Right atrium auricular region (tissue), 2 donors: ENCODE measurements around a stretch of chr13.

GRCh38 chr13:42963227-42964006 is 28.6 kb downstream of the EPSTI1 start:
- PRO-cap: no peak
- RAMPAGE, long total RNA, 2 experiments: no peak in any of the 2 experiments

DNA sequence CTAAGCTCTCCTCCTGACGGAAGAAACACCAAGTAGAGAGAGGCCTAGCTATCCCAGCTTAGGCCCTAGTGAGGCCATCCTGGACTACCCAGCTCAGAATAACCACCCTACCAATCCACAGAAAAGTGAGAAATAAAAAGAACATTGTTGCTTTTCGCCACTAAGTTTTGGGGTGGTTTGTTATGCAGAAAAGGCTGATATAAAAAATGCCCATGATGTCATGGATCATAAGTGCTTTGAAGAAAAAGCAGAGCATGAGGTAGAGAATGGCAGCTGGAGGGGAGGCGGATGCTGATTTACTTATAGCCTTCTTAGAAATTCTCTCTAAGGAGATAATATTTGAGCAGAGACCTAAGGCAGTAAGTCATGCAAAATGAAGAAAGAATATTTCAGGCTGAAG is 73.5 kb downstream of the DNAJC15 start:
- PRO-cap: no peak
- RAMPAGE, long total RNA, 2 experiments: no peak in any of the 2 experiments

DNA sequence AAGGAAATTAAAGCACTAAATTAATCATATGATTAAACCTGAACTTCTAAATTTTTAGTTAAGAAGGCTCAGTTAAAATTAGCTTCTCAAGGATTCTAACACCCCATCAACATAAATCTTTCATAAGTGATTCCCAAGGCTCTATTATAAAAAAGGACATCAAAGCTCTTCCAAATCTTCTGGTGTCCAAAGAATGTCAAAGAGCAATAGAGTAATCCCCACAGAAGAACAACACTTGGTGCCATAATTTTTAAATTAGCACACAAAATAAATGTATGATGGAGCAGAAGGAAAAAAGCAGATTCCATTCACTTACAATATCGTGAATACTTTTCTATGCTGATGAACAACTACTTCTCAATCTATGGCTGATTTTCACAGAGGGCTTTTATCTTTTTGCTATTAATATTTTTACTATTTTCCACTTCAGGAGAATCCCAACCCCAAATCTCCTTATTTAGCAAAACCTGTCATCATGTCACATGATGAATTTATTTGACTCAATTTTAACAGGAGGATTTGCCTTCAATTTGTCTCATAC is 304.2 kb downstream of the DNAJC15 start:
- PRO-cap: no peak
- RAMPAGE, long total RNA, 2 experiments: no peak in any of the 2 experiments

GRCh38 chr13:44055647-44056134 is 105.4 kb downstream of the SMIM2 start:
- PRO-cap: unidirectional peak, plus-strand start at chr13:44055913
- RAMPAGE, long total RNA, 2 experiments: no peak in any of the 2 experiments

- PRO-cap: bidirectional peak, plus-strand start at chr13:44106498, minus-strand start at chr13:44106457
- RAMPAGE, long total RNA, 2 experiments: no peak in any of the 2 experiments
These were observed 54.6 kb downstream of the SMIM2 start for GRCh38 chr13:44106290-44106974.

- PRO-cap: no peak
- RAMPAGE, long total RNA, 2 experiments: no peak in any of the 2 experiments
These were observed 2.1 kb downstream of the SMIM2 start for GRCh38 chr13:44158850-44159494.

GRCh38 chr13:44258739-44259535 is 97.9 kb upstream of the SMIM2 start:
- PRO-cap: bidirectional peak, plus-strand start at chr13:44259330, minus-strand start at chr13:44259141
- RAMPAGE, long total RNA, 2 experiments: no peak in any of the 2 experiments

DNA sequence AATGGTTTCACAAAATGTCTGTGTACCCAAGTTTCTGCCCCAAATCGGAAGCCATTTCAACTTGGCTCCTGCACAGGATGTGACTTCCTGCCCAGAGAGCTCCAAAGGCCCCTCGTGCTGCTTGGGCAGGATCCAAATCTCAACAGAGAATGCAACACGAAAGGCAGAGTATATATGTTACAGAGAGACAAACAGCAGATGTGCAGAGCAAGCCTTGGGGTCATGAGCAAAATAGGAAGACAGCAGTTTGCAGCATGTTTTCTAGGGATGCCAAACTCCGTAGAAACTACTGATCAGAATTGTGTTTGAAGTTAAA is 95.4 kb upstream of the SERP2 start:
- PRO-cap: no peak
- RAMPAGE, long total RNA, 2 experiments: no peak in any of the 2 experiments

GRCh38 chr13:44322852-44323459 is 50.7 kb upstream of the SERP2 start:
- PRO-cap: no peak
- RAMPAGE, long total RNA, 2 experiments: no peak in any of the 2 experiments

DNA sequence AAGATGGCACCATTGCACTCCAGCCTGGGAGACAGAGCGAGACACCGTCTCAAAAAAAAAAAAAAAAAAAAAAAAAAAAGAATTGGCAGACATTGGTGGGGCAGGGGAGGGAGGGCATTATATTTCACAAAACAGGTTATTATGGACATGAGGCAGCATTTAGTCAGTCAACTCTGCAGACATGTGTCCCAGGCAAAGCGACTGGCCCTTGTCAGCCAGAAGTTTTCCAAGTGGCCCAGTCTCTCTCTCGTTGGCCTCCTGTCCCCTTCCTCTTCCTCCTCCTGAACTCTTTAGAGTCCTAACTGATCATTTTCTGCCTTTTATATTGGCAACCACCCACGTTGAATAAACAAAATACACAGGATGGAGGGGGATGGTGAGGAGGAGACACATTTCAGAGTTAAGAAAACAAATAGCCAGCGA is 11.5 kb upstream of the SERP2 start:
- PRO-cap: no peak
- RAMPAGE, long total RNA, 2 experiments: no peak in any of the 2 experiments

DNA sequence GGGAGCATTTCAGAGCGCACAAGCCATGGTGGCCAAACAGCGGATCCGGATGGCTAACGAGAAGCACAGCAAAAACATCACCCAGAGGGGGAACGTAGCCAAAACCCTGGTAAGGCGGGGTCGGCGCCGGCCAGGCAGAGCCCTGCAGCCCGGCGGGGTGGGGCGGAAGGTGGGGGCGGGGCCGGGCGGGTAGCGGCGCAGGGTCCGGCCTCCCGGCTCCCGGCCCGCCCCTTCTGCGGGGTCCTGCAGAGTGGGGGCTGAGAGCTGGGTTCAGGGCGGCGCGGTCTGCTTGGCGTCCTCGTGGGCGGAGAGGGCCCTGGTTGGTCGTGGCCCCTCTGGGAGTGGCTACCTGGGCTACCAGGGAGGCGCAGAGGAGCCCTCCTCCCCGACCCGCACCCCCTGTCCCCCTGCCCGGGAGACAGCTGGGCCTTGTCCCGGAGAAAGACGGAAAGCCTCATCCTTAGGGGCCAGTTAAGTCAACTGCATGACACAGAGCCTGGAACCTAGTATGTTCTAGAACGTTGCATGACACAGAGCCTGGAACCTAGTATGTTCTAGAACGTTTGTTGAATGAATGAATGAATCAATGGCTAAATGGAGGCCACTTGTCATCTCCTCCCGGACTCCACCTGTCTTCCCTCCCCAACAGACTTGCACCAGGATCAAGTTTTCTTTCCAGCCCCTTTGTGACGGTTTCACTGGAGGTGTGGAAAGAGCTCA is 537 bp downstream of the SERP2 start:
- PRO-cap: bidirectional peak, plus-strand start at position 248 of the sequence, minus-strand start at position 235 of the sequence
- RAMPAGE, long total RNA, 2 experiments: no peak in any of the 2 experiments

GRCh38 chr13:44396513-44396843 is 22.9 kb downstream of the SERP2 start:
- PRO-cap: no peak
- RAMPAGE, long total RNA, 2 experiments: no peak in any of the 2 experiments

- PRO-cap: unidirectional peak, minus-strand start at chr13:44437947
- RAMPAGE, long total RNA, 2 experiments: no peak in any of the 2 experiments
These were observed 64.1 kb downstream of the SERP2 start for GRCh38 chr13:44437744-44438036.

DNA sequence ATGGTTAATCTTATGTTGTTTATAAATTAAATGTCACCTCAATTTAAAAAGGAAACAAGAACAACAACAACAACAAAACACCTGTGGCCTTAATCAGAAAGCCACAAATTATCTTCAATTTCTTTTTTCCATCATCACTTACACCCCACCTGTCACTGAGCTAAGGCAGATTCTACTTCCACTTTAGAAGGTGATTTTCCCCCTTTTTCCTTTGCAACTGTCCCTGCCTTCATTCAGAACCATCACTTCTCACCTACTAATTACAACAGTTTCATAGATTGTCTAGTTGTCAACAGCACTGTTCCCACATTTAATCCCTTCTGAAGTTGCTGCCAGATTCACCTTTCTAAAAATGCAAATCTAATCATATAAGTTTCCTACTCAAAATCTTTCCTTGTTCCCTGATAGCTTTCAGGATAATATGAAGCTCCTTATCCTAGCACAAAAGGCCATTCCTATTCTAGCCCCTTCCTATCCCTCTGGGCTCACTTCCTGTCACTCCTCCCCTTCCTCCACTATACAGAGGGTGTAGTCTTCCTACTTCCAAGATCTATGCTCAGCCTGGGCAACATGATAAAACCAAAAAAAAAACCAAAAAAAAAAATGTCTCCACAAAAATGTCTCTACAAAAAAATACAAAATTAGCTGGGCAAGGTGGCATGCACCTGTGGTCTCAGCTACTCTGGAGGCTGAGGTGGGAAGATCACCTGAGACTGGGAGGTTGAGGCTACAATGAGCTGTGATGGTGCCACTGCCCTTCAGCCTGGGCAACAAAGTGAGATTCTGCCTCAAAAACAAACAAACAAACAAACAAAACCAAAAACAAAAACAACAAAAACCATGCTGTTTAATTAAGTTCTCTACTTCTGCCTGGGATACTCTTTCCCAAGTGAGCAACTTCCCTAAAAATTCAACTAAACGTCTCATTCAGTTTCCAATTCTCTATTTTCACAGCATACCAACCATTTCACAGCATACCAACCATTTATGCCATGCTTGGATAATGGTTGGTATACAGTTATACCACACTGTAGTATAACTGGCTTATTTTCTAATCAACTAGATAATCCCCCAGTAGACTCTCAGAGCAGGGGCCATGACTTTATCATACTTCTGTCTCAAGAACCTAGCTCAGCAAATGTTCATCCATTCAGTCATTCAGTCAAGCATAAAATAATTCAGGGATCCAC is 78.2 kb downstream of the TSC22D1 start:
- PRO-cap: no peak
- RAMPAGE, long total RNA, 2 experiments: no peak in any of the 2 experiments

DNA sequence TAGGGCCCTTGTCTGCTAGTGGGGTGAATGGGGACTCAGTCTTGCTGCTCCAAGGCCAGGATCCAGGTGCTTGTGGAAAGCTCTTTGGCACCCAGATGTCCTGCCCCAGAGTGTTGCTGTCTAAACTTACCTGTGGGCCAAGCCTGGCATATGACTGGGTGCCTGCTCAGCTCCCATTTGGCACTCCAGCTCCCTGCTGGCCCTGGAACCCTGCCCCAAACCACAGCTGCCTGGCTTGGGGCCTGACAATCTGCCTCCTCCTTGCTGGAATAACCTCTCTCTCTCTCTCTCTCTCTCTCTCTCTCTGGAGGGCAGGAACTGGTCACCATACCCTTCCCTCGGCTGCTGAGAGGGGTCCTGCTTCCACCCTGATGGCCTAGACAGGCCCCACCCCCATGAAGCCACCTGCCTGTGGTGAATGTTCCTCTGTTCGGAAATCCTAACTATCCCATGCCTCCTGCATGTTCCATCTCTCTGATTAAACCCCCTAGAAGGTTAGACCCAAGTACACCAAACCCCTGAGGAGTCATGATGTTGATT is 158.3 kb upstream of the TSC22D1 start:
- PRO-cap: no peak
- RAMPAGE, long total RNA, 2 experiments: no peak in any of the 2 experiments

DNA sequence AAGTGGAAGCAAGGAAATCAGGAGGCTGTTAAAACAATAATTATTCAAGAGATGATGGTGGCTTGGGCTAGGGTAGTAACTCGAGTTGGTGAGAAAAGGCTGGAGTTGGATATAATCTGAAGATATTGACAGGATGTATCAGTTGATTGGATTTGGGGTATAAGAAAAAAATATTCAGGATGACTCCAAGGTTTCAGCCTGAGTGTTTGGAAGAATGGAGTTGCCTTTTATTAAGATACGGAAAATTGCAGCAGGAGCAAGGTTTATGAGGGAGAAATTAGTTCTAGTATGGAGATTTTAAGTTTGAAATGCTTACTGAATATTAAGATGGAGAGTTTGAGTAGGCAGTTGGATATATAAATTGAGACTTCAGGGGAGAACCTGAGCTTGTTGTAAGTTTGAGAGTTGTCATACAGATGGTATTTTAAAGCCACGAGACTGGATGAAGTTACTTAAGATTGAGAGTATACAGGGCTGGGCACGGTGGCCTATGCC is 10.2 kb downstream of the GTF2F2 start:
- PRO-cap: no peak
- RAMPAGE, long total RNA, 2 experiments: no peak in any of the 2 experiments

DNA sequence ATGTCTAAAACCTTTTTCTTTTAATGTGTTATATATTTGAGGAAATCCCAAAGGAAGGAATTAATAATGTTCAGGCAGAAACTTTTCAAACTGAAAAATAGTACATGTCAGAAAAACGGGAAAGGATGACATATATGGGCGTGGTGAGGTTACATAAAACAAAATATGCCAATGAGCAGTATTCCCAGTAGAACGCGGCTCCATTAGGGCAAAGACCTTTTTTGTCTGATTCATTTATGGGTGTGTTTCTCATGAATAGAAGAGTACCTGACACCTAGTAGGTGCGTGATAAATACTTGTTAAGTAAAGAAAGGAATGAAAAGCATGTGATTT is 18.9 kb upstream of the KCTD4 start:
- PRO-cap: no peak
- RAMPAGE, long total RNA, 2 experiments: no peak in any of the 2 experiments

DNA sequence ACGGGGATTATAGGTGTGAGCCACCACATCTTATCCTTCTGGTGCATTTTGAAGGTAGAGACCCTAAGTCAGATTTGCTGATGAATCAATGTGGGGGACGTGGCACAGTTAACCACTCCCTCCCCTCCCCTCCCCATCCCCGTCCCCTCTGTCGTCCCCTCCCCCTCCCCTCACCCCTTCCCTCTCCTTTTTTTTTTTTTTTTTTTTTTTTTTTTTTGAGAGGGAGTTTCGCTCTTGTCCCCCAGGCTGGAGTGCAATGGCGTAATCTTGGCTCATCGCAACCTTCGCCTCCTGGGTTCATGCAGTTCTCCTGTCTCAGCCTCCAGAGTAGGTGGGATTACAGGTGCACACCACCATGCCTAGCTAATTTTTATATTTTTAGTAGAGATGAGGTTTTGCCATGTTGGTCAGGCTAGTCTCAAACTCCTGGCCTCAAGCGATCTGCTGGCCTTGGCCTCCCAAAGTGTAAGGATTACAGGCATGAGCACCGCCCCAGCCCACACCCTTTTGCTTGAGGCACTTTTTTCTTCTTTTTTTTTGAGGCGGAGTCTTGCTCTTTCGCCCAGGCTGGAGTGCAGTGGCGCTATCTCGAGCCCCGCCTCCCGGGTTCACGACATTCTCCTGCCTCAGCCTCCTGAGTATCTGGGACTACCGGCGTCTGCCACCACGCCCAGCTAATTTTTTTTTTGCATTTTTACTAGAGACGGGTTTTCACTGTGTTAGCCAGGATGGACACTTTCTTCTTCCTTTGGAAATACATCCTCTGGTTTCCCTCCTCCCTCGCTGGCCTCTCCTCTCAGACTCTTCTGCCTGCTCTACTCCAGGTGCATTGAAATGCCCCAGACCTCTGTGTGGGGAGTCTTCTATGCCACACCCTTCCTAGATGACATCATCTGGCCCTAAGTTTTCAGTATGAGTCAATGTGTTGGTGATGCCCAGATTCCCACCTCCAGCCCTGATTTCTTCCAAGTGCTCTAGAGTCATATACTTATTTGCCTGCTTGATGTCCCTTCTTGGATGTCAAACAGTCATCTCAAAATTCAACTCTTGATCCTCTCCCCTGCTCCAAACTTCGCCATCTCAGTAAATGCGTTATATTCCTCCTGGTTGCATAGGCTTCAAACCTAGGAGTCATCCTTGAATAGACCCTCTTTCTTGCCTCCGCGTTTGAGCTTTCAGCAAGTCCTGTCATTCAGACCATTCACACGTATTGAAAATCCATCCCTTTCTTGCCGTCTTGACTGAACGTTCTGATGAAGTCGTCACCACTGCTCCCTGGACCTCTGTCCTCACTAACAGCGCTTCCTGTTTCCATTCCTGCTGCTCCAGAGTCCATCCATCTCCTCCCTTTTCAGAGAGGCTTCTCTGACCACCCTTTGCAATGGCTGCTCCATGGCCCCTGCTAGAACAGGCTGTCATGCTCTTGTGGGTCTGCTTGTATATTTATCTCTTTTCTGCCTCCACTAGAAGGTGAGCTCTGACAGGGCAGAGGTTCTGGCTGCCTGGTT is 20.8 kb upstream of the TPT1 start:
- PRO-cap: no peak
- RAMPAGE, long total RNA, 2 experiments: no peak in any of the 2 experiments

- PRO-cap: no peak
- RAMPAGE, long total RNA, 2 experiments: no peak in any of the 2 experiments
These were observed 27.6 kb upstream of the TPT1 start for GRCh38 chr13:45368491-45369137.

DNA sequence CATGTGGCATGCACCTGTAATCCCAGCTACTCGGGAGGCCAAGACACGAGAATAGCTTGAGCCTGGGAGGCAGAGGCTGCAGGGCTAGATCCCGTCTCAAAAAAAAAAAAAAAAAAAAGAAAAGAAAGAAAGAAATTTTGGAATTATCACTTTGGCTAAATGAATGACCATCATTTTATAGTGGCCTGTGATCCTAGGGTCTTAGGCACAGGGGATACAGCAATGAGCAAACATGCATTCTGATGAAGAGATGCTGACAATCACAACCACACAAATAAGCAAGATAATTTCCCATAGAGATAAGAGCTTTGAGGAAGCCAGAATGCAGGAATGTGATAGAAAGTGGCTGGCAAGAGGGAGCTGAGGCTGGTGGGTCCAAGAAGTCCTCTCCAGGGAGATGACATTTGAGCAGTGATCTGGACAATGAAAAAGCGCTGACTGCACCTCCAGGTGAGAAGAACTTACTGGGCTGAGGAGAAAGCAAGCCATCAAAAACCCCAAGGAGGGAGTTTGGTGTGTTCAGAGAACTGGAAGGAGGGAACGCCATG is 30.8 kb upstream of the TPT1 start:
- PRO-cap: no peak
- RAMPAGE, long total RNA, 2 experiments: no peak in any of the 2 experiments